Parietal lobe (tissue), 2 donors: ENCODE results near the gene KIAA1614.

DNA sequence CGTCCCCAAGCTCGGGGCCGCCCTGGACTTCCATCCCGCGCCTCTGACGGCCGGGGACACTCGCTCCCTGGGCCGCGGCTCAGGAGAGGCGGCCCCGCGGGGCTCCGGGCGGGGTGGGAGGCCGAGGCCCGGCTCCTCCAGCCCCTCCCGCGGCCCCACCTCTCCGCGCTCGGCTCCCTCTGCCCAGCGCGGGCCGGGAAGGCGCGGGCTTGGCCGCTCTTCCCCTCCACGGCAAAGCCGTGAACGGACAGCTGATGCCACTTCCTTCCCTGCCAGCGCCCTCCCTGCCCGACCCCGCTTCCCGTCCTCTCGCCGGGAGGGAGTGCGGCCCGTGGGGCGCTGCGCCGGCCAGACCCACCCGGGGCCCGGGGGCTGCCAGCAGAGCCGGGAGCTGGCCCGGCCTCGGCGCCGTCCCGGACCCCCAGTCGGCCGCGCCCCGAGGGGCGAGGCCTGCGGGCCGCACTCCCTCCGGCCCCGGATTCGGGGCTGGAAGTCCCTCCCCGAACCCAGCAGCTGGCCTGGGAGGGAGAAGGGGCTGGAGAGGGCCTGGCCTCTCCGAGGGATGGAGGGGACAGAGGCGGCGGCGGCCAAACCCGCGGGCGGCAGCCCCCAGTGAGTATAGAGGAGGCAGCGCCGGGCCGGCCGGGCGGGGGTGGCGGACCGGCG is at the start of gene KIAA1614:
Gene KIAA1614, plus strand, starts transcription at position 216 of the 666 bp plus-strand sequence.
- RAMPAGE, long total RNA = no peak

- RAMPAGE, long total RNA = no peak
These were observed 4.6 kb downstream of the KIAA1614 start for GRCh38 chr1:180917202-180917764.

DNA sequence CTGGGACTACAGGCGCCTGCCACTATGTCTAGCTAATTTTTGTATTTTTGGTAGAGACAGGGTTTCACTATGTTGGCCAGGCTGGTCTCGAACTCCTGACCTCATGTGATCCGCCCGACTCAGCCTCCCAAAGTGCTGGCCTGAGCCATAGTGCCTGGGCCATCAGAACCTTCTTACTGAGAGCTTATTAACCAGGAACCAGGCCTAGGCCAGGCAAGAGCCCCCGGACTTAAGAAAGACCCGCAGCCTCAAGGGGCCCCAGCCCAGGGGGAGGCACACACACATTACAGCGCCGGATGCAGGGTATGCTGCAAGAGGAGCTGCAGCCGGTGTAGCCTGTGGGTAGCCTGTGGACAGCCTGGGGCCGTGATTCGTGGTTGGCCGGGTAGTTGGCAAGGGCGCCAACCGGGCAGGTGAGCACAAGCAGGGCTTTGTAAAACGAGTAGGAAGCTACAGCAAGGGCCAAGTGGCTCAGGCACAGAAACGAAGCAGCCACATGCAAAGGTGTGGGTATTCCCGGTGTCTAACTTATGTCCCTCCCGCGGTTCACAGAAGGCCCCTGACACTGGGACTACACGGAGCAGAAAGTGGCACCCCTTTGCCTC is 40.5 kb downstream of the KIAA1614 start:
- RAMPAGE, long total RNA = no peak

DNA sequence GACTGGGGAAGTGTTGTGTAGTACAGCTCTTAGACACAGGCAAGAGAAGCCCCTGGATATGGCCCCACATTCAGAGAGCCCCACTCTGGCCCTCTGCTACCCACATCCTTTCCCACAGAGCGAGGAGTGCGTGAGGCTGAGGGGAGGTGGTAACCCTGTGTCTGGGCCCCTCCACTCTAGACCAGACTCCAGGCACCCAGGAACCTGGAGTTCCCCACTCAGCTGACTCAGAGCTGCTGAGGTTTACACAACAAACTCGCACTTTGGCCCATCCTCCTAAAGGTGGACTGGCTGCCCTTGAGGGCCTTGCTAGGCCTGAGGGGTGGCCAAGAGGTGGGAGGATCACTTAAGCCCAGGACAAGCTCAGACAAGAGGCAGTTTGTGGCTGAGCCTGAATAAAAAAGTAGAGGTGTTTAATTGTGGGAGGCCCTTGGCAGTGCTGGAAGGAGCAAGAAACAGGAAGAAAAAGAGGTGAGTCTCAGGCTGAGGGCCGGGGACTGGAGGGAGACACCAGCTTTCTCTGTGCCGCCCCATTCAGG is 10.7 kb downstream of the MR1 start:
- RAMPAGE, long total RNA = no peak

GRCh38 chr1:181046337-181046995 is 12.7 kb downstream of the MR1 start:
- RAMPAGE, long total RNA = no peak

- RAMPAGE, long total RNA = no peak
These were observed 61.0 kb downstream of the IER5 start for GRCh38 chr1:181149352-181150094.

DNA sequence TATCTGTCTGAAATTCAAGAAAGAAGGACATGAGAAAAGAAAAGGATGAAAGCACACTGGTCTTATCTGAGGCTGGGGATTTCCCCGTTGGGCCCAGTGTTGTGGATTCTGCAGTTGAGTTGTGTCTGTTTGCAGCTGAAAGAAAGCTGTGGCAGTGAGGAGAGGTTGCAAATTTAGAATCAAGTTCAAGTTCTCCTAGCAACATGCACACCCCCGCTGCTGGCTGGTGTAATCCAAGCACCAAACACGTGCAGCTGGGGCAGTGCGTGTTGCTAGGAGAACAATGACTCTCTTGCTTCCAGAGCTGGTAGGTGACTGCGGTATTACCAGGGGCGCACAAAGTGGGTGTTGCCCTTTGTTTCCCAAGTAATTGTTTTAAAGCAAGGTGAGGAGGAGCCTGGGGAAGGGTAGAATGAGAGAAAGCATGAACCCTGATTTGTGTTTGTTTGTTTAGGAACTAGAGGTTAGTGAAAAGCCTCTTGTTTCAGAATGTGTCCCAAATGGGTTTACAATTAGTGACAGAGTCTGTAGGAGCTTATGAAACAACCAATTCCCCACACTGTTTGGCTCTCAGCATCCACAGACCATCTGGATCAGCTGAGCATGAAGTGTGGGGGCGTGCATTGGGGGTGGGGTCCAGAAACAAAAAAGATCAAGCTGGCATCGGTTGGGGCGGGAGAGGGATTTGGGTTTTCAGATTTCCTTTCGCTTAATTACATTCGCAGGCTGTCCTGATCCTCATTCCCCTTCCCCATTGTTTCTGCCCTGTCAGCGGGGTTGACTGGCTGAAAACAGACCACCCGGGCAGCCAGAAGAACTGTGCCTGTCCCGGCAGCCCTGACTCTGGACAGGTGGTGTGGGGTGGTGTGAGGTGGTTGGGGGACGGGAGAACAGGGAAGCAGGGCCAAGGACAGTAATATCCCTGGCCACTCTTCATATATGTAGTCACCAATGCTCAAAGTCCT is 91.7 kb downstream of the IER5 start:
- RAMPAGE, long total RNA = no peak

GRCh38 chr1:182056584-182057069 is 4.9 kb downstream of the ZNF648 start:
- RAMPAGE, long total RNA = no peak

DNA sequence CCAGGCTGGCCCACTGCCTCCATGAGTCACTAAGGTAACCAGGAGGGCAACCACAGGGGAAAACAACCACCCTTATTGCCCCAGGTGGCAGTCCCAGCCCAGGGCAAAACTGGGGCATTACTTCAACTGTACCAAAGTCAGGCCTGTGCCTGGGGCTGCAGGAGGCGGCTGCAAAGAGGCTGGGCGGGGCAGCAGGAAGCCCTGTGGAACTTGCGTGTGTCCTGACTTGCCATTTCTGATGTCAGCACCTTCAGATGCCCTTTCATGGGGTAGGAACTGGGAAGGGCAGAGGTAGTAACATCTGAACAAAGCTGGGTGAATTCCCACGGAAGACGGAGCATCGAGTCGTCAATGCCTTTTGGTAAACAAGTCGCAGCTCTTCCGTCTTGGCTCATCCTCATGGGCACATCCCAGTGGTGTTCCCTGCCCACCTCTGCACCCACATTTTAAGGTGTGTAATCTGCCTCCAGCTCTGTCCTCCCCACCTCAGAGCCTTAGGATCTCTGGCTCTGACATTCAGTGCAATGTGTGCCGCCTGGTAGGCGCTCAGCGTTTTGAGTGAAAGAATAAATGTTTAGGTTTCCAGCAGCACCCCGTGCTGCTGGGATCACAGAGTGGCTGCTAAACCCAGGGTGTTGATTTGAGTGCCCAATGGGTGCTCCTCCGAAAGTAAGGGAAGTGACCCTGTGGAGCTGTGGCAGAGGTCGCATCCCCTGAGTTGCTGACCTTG is 26.7 kb upstream of the ZNF648 start:
- RAMPAGE, long total RNA = no peak

DNA sequence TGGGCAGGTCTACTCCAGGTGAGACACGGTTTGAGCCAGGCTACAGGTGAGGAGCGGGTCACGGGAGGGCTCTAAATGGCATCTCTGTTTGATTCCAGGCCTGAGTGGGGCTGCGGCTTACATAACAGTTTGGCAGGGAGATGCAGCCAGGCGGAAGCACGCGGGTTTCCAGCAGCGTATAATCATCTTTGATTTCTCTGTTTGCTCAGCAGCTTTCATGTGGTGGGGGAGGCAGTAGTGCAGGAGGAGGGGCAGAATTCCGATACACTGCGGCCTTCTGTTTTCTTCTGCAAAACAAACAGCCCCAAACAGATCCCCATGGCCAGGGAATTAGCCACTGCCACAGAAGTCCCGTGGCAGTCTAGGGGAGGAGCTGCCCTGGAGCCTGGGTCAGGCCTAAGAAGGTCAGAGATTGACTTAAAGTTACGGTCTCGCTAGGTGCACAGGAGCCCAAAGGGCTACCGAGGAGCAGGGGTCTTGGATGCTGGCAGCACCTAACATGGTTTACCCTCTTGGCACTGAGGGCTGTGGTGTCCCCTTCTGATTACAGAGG is 59.3 kb upstream of the ZNF648 start:
- RAMPAGE, long total RNA = no peak

GRCh38 chr1:182145292-182145991 is 83.9 kb upstream of the ZNF648 start:
- RAMPAGE, long total RNA = no peak

DNA sequence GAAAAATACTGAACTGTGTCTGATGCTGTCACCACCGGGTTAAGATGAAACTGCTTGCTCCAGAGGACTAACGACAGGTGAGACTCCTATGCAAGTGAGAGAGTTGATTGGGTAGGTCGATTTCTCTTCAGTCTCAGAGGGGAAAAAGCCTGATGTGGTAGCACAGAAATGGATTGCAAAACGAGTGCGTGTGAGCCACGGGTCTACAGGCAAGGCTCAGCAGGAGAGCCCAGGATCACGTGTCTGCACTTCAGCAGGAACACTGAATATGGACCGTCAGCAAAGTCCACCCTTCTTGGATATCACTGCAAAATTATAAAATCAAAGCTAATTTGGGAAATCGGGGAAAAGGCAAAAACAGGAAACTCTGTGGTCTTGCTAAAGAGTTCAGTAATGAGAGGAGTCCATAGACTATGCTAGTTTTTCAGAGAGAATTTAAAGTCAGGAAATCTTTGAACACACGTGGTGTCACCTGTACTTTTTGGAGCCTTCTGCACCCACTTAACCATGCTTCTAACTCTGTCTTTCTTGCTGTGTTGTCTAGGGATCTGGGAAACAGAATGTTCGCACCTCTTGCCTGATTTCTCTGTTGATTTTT is 107.8 kb upstream of the ZNF648 start:
- RAMPAGE, long total RNA = no peak

DNA sequence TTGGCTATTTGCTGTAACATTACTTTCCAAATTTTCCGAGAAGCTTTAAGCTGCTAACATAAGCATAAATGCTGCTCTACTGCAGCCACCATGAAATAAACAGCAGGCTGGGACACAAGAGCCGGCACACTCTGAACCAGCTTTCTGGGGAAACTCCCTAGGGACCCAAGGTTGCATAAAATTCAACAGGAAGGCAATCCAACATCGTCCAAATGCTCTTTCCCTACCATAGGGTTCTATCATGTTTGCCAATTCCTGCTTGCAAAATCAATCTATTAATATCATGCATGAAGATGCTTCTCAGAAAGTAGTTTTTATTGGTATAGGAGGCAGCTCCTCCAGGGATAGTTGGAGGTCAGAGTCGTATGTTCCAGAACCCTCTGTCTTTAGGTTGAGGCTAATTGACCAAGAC is 136.1 kb upstream of the ZNF648 start:
- RAMPAGE, long total RNA = no peak

GRCh38 chr1:182382217-182382742 is 9.3 kb downstream of the GLUL start:
- RAMPAGE, long total RNA = no peak

- RAMPAGE, long total RNA = no peak
These were observed 25.5 kb upstream of the RGS16 start for GRCh38 chr1:182629696-182630080.

GRCh38 chr1:182739533-182739999 is 50.0 kb upstream of the NPL start:
- RAMPAGE, long total RNA = no peak

DNA sequence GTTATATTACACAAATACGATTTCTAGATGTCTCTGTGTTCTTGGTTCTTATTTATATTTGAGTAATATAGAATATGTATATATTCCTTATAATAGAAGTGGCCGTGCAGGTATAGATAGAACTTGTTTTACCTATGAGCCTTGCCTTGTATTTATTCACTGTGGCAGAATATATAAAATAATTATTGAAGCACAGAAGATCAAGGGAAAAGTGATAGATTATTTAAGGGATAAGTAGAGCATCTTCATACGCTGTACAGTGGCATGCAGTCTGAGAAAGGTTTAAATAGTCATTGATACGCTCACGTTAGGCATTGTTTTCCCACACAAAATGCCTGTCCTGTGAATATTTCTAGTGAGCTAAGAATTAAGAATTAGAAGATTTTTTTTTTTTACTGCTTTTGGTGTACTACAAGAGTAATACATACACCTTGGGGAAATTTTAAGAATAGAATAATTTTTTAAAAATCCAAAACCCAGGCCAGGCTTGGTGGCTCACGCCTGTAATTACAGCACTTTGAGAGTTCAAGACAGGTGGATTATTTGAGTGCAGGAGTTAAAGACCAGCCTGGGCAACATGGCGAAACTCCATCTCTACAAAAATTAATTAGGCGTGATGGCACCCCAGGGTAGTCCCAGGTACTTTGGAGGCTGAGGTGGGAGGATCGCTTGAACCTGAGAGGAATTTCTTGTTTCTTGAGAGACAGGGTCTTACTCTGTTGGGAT is 24.4 kb downstream of the DHX9 start:
- RAMPAGE, long total RNA = no peak

GRCh38 chr1:182889387-182889797 is 50.2 kb downstream of the DHX9 start:
- RAMPAGE, long total RNA = no peak

DNA sequence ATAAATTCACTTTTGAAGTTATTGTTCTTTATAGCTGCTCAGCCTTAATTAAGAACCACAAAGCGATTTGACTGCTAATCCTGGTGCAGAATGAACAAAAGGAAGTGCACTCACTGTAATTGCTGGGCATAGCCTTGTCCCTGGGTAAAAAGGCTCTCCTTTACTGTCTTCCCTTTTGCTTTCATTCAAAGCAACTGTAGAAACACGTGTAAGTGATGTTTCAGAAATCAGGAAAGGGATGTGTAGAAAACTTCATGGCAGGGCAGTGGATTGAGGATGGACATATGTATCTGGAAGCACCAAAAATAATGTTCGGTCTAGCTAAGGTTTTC is 1.4 kb downstream of the LAMC1 start:
- RAMPAGE, long total RNA = no peak

- RAMPAGE, long total RNA = no peak
These were observed 6.5 kb downstream of the LAMC1 start for GRCh38 chr1:183029314-183030513.